ENCODE results near the gene SPRED2.

DNA sequence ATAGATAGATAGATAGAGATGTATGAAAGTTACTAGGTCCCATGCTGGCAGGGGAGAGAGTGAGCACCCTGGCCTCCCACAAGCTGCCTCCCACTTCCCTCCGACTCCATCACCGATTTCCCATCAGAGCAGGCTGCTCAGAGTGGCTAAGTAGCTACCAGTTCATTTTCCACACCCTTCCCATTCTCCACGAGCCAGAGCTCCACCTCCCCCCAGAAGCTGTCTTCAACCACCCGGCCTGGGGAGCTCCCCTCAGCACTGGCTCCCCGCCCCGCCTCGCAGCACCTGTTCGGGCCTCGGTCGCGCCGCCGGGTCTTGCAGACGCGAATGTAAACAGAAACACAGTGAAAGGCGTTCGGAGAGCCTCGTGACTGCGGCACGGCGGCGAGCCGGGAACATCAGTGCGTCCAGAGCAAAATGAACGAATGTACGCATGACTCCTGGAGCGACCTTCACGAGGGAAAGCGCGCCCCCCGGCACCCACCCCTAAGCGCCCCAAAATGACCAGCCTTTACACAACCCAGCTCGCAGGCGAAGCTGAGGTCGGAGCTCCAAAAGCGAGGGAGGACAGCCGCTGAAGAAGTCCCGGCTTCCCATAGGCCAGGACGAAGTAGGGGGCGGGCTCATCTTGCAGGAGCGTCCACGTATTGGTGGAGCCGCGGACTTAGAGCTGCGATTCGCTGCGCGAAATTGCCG is 438 bp upstream of the CEP68 start:
- PRO-cap, result bidirectional peak, plus-strand start outside the sequence, minus-strand start at position 566 of the sequence

- PRO-cap, result no peak
Measured at GRCh38 chr2:65084127-65085274, 28.3 kb downstream of the CEP68 start.

GRCh38 chr2:65126886-65127966 is 2.7 kb downstream of the RAB1A start:
- PRO-cap, result no peak

DNA sequence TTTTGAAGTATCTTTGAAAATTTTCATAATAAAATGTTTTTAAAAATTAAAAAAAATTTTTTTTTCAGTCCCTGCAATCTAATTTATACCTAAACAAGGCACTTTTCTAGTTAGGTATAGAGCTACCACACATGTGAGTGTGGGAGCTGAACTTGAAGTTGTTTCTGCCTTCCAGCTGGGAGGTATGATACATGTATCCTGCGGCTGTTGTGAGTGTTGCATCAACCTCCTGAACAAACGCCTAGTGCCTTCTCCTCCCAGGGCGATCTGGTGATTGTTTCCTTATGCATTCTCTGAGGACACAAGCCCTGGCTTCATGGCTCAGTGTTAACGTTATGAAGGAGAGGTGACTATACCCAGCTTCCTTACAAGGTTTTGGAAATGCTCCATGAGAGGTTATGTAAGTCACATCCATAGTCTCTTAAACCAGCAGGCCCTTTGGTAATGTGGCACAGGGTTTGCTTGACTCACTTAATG is 64.9 kb downstream of the SPRED2 start:
- PRO-cap, result no peak

DNA sequence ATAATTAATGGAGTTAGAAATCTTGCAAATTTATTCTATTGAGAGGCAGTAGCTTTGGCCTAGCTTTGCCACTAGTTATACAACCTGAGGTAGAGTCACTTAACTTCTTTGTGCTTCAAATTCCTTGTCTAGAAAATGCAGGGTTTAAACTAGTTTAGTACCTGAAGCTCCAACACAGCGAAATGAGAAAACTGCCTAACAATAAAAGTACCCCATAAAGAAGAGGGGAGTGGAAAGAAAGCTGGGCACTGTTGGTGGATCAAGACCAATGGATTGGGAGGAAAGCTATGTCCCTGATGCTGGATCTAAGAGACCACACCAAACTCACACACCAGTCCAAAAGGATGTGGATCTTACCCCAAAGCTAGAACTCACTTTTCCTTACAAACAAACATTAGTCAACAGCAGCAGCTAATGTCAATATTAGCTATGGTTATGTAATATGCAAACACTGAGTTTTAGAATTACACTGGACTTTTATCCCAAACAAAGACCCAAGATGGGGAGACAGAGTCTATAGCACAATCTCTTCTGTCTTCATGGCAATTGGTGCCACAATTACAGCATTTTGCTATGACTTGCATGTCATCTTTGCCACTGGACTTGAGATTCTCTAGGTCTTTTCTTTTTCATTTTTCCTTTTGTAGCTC is 59.2 kb downstream of the SPRED2 start:
- PRO-cap, result no peak

DNA sequence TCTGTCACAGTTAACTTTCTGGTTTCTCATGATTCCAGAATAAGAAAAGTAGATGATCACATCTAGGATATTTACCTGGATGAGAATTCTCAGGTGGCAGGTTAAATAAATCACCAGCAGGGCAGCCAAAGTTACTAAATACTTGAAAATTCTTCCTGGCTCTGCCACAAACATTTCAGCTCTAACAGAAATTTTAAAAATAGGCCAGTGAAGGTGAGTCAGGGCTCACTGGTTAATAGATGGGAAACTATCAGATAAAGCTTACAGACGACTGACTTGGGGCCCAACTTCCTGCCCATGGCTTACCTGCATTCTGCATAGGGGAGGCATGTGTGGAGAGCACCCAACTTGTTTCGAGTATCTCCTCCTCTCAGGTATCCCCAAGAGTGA is 57.9 kb downstream of the SPRED2 start:
- PRO-cap, result no peak

DNA sequence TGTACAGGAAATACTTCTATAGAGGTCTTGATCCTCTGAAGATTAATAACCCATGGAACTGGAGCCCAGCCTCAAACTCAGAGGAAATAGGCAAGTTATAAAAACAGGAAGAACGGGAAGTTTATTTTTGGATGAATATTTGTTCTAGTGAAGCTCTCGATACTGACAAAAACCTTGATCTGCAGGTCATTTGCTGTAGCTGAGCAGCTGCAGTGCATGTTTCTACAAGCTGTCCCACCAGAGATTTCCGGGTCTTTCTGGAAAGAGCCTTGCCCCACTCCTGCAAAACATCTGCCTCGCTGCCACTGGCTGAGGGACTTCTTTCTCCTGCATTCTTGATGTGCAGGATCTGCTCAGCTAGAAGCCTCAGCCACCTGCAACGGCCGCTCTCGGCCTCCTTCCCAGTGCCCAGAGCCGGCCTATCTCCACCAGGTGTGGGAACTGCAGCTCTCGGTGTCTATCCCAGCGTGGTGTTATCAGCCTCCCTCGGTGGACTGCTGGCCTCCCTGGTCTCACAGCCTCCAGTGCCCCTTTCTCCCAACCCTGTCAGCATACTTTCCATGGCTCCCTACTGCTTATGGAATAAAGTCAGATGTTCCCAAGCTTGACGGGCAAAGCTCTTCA is 48.5 kb downstream of the SPRED2 start:
- PRO-cap, result no peak

DNA sequence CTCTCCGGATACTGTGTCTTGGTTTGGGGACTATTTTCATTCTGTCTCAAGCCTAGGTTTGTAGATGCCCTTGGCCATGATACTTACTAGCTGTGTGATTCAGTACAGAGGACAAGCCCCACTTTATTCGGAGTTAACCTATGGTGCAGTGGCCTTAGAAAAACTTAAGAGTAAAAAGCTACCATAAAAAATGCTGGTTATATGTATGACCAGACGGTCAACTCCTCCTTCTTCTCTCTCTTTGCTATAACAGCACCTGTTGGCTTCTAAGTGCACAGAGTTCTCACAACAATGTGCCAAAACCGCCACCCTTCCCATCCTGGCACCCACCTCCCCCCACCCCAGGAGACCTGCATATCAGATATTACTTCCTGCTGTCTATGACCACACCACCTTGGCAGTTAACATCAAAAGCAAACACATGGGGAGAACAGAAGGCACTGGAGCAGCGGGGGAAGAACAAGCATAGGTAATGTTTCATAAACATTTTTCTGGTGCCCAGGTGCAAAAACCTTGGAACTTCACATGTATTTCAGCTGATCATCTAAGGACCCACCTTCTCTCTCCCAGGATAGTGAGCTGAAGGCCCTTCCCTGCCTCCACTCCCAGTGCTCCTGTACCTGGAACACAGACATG is 15.5 kb downstream of the SPRED2 start:
- PRO-cap, result unidirectional peak, plus-strand start at position 433 of the sequence

- PRO-cap, result no peak
Measured at GRCh38 chr2:65429452-65430234, 2.8 kb downstream of the SPRED2 start.

GRCh38 chr2:65430641-65431689 is 1.4 kb downstream of the SPRED2 start:
- PRO-cap, result bidirectional peak, plus-strand start at chr2:65430874, minus-strand start at chr2:65430775; bidirectional peak, plus-strand start at chr2:65431095, minus-strand start at chr2:65431098; bidirectional peak, plus-strand start at chr2:65431341, minus-strand start at chr2:65431174; bidirectional peak, plus-strand start at chr2:65431525, minus-strand start at chr2:65431458

DNA sequence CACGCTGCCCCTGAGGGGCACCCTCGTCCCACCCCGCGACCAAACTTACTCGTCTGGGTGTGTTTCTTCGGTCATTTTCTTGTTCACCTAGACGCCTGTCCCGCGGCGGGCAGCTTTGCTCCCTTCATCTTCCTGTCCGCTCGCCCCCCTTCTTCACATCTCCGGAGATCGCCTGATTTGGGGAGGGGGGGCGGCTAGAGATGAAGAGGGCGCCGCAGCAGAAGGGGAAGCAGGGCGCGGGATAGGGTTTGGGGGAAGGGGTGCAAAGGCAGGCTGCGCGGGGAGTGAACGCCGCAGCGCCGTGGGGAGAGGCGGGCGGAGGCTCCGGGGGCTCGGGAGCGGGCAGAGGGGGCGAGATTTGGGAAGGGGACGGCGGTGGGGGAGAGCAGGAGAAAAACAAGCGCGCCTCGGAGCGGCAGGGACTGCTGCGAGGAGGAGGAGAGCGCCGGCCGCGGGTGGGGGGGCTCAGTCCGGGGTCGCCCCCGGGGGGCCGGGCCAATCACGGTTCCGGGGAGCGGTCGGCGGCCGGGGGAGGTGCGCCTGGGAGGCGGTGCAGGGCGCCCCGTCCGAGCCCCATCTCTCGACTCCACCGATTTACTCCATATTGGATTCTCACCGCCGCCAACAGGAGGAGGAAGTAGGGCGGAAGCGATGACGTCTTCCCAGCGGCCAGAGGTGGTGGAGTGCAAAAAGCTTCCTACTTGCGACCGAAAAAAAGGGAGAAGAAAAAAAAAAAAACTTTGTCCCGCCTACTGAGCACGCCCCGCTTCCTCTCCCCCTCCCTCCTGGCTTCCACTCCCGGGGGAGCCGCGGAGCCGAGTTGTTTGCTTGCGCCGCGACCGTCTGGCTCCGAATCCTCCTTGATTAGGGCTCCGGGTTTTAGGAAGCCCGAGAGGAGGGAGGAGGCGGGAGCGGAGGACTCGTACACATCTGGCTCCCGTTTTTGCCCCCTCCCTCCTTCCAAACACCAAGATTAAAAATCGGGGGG is at the start of gene SPRED2:
SPRED2 (minus strand) TSS at position 687 of the 988 bp plus-strand sequence.
- PRO-cap, result bidirectional peak, plus-strand start at position 418 of the sequence, minus-strand start at position 441 of the sequence; bidirectional peak, plus-strand start at position 891 of the sequence, minus-strand start at position 626 of the sequence

DNA sequence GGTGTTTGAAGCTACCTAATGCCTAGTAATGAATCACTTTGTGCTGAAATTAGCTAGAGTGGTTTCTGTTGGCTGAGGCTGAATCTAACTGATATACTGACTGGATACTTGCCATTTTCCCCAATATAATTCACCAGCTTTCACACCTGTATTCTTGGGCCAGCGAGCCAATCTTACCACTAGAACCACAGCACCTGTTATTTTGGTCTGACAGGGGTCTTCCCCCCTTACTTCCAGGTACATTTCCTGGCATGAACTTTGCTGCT is 347.7 kb upstream of the SPRED2 start:
- PRO-cap, result no peak

DNA sequence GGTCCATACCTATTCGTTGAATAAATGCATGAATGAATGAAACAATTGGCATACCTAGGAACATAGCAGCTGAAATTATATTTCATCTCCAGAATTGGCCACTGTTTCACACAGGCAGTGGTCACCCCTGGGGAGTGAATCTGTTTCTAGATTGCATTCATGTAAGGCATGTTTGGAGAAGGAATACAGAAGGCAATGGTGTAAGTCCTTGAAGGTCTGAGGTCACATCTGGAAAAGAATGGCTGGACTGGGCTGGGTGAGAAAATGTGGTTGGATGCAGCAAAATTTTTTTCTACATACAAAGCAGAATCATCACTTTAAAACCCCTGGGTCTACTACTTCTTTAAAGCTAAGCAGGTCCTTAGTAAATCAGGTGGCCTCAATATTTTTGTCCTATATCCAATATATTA is 393.5 kb upstream of the SPRED2 start:
- PRO-cap, result no peak

GRCh38 chr2:66438121-66438882 is 3.4 kb downstream of the MEIS1 start:
- PRO-cap, result no peak

- PRO-cap, result no peak
Measured at GRCh38 chr2:66494646-66495151, 59.8 kb downstream of the MEIS1 start.

DNA sequence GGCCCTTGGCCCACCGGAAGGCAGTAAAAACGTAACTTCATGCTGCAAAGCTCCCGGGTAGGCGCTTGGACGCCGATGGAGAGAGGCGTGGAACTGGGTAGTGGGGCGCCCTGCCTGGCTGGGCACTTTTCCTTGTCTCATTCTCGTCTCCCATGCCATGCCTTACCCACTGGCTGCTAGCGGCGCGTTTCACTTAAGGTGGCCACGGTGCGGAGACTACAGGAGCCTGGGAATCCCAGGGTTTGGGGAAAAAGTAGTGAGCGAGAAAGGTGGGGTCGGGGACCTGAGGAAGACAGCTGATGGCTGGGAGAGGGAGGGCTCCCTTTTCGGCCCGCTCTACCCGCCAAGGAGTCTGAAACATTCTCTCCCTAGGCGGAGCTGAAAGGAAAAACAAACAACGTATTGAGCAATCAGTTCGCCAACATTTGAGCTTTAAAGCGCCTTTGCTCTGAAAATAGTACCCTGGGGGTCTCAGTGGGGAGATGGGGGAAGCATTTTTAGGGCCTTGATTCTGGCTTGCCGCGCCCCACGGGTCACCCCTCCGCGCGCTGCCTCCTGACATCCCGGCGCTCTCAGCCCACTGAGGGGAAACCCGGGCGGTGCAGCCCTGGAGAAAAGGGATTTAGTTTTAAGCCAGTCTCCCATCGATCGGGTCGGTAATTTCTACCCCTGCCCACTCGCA is 142.0 kb downstream of the MEIS1 start:
- PRO-cap, result bidirectional peak, plus-strand start at position 457 of the sequence, minus-strand start at position 354 of the sequence; bidirectional peak, plus-strand start at position 625 of the sequence, minus-strand start at position 582 of the sequence

GRCh38 chr2:66583538-66584064 is 148.7 kb downstream of the MEIS1 start:
- PRO-cap, result unidirectional peak, minus-strand start at chr2:66583766

DNA sequence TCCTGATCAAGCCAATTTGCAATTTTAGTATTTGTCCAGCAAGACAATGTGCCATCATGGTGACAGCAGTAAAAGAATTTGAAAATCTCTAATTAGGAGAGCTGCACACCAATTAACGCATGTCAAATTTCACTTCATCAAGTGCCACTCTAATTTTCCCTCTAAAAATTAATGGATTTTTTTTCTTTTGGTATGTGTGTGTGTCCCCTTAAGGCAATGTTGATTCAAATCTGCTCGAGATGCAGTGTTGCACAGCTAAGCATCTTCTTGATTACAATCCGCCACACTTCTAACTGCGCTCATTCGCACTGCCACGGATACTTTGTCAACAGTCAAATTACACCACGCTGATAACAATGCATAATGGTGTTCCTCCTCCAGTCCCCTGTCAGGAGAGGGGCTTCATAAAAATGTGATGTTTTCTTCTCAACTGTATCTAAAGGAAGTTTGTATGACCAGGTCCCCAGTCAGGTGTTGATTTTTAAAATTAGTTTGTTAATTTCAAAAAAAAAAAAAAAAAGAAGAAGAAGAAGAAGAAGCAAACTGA is 261.5 kb downstream of the MEIS1 start:
- PRO-cap, result no peak

- PRO-cap, result no peak
Measured at GRCh38 chr2:67561352-67562140, 164.4 kb downstream of the ETAA1 start.

GRCh38 chr2:67845895-67846908 is 216.6 kb downstream of the C1D start:
- PRO-cap, result no peak